Camera-type eye (tissue), 1 donor: ENCODE measurements around the genes SLC4A7, CMC1 and RBMS3.

DNA sequence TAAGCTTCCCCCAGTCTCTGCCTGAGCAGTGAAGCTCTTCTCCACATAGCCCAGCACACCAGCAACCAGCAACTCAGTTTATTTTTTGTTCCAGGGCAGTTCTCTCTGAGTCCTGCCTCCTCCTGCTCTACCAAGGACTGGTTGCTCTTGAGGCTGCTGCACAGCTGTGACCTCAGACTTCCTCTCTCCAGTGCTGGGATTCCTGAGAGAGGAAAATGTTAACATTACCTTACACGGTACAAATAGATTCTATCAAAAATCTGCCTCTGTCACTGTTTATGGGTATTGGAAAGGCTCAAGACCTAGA, 294.8 kb downstream of the OXSM start:
- RAMPAGE, long total RNA, result no peak

- RAMPAGE, long total RNA, result no peak
Observed at GRCh38 chr3:26106076-26106593, 316.2 kb downstream of the OXSM start.

DNA sequence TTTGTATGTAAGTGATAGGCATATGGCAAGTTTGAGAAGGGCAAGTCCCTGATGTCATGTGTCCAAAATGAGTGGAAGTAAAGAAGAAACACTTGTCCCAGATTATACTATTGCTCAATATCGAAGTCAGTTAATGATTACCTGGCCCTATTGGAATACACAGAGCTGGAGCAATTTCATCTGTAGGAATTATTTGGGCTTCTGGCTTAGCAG, 183.6 kb upstream of the LRRC3B start:
- RAMPAGE, long total RNA, result no peak

- RAMPAGE, long total RNA, result no peak
Observed at GRCh38 chr3:27027097-27027494, 342.1 kb downstream of the NEK10 start.

DNA sequence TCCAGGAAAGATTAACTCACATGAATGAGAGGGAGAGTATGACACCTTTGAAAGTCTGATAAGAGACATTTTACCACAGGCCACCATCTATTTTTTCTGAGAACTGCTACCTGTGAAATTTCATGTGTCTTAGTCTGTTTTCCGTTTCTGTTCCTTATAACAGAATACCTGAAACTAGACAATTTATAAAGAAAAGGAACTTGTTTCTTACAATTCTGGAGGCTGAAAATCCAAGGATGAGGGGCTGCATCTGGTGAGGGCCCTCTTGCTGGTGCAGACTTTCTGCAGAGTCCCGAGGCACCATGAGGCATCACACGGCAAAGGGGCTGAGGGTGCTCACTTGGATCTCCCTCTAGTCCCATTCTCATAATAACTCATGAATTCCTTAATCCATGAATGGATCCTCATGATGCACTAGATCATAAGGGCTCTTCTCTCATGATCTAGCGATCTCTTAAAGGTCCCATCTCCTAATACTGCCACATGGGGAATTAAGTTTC, 159.2 kb downstream of the NEK10 start:
- RAMPAGE, long total RNA, result no peak

GRCh38 chr3:27468725-27469328, 15.4 kb downstream of the SLC4A7 start:
- RAMPAGE, long total RNA, result no peak

DNA sequence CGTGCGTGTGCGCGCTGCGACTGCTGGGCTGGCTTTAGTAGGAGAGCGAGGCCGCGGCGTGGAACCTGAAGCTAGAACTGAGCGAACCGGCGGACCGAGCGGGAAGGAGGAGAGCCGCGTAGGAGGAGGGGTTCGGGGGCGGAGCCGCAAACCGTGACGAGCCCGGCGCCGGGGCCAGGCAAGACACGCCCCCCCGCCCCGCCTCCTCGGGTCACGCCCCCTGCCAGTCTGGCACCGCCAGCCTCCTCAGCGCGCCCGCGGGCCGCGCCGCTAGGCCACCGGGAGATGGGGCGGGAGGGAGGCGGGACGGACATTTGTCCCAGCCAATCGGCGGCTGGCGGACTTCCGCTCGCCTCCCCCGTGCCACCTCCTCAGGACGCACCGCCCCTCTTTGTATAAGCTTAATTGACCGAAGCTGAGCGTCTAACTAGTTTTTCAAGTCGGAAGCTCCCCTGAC, at the start of gene SLC4A7:
Gene SLC4A7, minus strand, starts transcription at position 79 of the 457 bp plus-strand sequence.
- RAMPAGE, long total RNA, result no peak

DNA sequence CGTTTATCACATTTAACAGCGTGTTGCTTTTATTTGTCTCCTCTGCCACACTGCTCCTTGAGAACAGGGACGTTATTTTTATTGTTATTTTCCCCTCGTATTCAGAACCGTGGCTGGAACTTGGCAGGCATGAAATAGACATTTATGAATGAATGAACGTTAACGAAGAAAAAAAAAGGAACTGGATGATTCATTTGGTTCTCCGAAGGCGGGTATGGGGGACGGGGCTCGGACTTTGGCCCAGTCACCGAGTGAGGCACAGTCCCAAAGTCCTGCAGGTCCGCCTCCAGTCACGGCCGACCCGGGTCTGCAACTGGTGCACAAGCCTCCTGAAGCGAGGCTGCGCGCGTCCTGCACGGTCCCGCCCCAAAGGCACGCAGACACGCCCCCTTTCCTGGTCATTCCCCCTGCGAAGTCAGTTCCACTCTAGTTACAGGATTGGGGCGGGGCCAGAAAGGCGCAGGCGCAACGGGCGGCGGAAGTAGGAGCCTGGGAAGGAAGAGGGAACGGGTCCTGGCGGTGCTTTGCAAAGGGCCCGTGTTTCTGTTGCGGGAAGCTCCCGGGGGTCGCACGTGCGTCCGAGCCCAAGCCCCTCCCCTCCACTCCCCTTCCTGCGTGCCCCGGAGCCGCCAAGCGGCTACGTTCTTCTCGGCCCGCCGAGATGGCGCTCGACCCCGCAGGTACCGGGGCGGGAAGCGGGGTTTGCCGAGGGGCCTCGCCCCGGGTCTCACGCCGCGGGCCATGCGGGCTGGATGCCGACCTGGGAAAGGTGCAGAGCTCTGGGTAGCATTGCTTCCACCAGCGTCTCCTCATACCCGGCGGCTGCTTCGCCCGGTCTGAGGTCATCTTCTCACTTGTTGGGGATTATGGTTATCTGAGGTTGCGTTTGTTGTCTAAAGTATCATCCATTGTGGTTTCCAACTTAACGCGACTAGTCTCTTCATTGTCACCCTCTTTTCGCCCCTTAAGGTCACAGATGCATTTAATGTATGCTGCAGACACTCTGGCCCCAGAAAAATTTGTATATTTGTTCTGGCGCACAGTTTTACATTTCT, at the start of gene CMC1:
Gene CMC1, plus strand, starts transcription at position 487 of the 1,055 bp plus-strand sequence.
- RAMPAGE, long total RNA, result start-site peak on the plus strand centred at position 497 of the sequence, 83 bp wide, 109 reads

DNA sequence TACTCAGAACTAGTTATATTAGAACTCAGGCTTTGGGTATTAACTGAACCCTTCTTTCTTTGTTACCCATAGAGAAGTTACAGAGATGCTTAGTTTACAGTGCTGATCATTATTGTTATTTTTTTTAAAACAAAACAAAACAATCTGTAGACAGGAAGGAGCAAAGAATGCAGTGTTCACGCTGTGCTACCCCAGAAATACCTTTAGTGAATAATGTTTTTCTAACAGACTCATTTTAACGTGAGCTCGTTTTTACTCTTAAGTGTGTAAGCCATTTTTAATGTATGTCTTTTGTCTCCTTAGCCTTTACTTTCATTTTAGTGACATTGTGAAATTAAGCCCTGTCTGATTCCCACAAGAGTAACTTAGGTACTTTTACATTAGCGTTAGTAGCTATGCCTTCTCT, 53.4 kb downstream of the CMC1 start:
- RAMPAGE, long total RNA, result no peak

DNA sequence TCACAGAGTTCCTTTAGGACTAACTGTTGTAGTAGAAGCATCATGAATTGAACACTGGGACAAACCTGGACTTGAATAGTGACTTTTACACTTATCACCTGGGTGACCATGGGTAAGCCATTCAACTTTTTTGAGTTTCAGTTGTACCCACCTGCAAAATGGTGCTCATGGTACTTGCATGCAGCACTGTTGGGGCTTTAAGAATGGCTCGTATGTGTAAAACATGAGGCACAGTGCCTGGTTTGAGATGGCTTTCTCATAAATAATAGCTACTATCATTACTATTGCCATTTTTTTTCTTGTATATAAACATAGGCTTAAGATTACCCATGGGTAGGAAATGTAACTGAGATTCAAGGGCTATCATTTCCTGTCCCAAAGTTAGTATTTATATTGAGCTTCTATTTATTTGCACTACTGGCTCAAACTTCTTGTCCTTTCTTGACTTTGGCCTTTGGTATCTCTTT, 354.5 kb upstream of the AZI2 start:
- RAMPAGE, long total RNA, result no peak

DNA sequence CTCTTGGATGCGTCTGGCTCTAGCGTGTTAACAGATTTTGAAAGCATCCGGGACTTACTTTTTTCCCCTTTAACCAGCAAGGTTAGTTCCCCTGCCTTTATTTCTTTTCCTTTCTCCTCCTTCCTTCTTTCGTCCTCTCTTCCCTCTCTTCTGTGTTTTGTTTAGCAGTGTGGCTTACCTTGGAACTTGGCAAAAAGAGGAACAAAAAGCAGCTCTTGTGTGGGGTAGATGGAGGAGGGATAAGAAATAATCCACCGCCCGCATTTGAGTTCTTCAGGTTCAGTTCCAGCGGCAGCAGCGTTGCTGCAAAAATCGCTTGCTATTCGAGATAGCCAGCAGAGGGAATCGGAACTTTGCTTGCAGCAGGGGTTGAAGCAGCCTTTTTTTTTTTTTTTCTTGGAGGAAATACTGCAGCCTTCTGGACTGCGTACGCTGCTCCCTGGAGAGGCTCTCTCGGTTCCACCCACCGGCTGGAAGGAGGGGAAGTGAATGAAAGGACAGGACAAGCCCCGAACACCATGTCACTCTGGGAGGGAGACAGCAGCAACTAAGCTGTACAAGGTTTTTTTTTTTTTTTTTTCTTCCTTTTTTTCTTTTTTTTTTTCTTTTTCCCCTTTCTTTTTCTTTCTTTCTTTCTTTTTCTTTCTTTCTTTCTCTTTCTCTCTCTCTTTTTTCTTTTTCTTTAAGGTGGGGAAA, at the start of gene RBMS3:
Gene RBMS3, plus strand, starts transcription at position 519 of the 696 bp plus-strand sequence.
- RAMPAGE, long total RNA, result no peak

- RAMPAGE, long total RNA, result no peak
Observed at GRCh38 chr3:29488194-29488711, 207.4 kb downstream of the RBMS3 start.

DNA sequence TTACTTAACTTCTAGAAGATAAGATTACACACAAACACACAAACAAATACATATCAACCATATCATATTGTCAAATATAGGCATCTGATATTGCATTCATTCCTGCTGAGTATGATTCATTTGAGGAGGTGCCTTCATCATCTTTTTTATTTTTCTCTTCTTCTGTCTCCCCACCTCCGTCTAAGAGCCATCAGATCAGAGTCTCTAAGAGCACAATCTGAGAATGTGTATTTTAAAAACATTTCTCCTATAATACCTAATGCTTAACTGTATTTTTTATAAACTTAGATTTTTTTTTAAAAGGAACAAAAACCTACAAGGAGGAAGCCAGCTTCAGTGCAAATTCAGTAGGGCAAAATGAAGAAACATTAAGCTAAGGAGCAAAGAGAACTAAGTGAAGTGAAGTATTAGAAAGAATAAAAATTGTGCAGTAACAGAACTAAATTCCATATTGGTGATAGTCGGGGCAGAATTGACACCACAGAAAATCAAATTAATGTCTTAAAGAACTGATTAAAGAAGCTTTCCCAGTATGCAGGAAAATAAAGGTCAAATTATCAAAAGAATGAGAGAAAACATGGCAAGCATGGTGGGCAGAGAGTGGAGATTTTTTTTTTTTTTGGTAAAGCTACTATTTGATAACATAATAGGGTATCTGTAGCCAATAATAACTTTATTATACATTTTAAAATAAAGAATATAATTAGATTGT, 317.8 kb downstream of the RBMS3 start:
- RAMPAGE, long total RNA, result no peak

DNA sequence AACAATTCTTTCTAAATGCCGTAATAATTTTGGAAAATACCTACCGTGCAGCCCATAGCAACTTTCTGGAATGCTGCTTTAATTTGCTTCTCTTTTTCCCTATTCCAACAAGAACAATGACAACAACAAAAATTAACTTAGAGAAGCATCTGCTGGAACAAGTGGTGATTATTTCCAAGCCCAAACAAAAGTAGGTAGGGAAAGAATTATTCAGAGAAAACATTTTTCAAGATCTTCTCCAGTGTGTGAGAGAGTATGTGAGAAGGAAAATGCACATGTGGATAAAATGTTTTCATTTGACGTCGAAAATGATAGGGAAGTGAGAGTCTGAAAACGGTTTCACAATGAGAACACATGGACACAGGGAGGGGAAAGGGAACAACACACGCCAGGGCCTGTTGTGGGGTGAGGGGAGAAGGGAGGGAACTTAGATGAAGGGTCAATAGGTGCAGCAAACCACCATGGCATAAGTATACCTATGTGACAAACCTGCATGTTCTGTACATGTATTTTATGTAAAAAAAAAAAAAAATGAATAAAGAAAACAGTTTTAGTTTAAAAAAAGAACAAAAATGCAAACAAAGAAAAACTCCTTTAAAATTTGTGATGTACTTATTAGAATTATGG, 338.0 kb downstream of the RBMS3 start:
- RAMPAGE, long total RNA, result no peak

GRCh38 chr3:29683246-29684264, 402.7 kb downstream of the RBMS3 start:
- RAMPAGE, long total RNA, result no peak

DNA sequence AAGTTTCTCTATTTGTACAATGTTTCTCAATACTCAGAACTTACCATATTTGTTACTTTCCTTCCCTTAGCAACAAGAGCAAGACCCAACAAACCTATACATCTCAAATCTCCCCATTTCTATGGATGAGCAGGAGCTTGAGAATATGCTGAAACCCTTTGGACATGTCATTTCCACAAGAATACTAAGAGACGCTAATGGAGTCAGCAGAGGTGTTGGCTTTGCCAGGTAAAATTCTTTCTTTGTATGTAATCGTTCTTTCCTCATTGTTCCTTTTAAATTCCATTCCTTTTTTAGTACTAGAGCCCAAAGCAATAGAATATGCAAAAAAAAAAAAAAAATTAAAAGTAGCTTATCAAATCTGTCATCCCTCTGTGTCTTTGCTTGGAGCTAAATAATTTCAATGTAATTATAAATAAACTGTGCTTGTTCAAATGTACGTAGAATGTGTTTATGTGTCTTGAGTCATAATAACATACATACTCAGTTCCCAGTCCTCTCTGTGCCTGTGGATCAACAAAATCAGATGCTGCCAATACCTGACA, 458.9 kb downstream of the RBMS3 start:
- RAMPAGE, long total RNA, result no peak

GRCh38 chr3:30004274-30004821, 602.1 kb upstream of the TGFBR2 start:
- RAMPAGE, long total RNA, result no peak

DNA sequence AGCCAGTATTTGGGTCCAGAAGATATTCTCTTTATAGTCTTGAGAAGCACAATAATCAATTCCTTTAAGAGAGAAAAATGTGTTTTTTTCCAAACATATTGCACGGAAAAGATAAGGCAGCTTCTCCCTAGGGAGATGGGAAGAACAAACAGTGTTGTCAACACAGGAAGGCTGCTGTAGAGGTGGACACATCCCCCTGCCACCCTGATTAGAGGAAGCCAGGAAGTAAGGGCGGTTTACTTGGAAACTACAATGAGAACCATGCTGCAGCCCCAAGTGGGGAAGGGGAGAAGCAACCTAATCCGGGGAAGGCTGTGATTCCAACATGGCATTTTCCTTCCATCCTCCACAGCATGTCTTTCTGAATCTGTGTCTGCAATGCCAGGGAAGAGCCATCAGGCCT, 256.9 kb upstream of the TGFBR2 start:
- RAMPAGE, long total RNA, result no peak

GRCh38 chr3:30549373-30550195, 56.8 kb upstream of the TGFBR2 start:
- RAMPAGE, long total RNA, result no peak

- RAMPAGE, long total RNA, result no peak
Observed at GRCh38 chr3:30643465-30644082, 37.2 kb downstream of the TGFBR2 start.